Natural killer cell (primary cell): Measurements from ENCODE around the gene CIAO2A.

GRCh38 chr15:63367464-63368053 is 14.1 kb downstream of the CA12 start:
- PRO-cap, result no peak

- PRO-cap, result no peak
Measured at GRCh38 chr15:63388396-63389020, 6.9 kb upstream of the CA12 start.

- PRO-cap, result no peak
Measured at GRCh38 chr15:63490617-63491531, 13.5 kb upstream of the USP3 start.

DNA sequence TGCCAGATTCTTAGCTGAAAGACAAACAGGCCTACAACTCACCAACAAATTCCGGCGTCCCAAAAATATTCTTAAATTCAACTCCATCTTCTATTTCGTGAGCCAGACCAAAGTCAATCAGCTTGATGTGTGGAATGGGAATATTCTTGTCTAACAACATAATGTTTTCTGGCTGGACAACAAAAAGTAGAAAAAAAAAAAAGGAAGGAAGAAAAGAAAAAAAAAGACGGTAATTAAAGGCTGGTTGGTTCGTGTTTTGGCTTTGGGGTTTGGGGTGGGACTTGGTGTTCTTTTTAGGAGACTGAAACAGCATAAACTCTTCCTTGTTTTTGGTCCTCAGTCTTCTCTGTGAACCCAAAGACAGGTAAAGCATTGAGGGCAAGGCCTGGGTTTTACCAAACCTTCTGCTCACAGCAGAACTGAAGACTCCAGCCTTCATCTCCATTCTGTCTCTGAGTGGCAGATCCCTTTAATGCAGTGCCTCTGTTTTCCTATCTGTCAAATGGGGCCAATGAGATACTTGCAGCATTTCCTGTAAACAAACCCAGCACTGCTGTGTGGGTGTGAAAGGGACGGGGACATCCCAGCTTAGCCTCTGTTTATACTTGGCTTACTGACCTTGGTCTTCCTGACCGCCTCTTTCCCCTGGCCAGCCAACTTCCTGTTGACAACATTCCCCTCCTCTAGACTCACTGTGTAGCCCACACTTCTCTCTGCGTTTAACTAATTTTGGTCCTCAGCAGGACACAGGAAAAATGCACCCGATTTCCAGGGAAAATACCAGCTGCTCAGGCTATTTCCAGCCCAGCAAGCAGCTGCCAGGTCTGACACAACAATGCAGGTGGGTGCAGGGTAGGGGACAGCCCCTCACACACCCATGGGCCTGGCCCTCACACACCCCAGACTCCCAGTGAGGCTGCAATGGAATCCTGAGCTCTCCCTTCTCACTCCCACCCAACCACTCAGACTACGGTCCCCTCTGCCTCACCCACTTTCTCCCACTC is 105.7 kb upstream of the HERC1 start:
- PRO-cap, result bidirectional peak, plus-strand start at position 547 of the sequence, minus-strand start at position 454 of the sequence

DNA sequence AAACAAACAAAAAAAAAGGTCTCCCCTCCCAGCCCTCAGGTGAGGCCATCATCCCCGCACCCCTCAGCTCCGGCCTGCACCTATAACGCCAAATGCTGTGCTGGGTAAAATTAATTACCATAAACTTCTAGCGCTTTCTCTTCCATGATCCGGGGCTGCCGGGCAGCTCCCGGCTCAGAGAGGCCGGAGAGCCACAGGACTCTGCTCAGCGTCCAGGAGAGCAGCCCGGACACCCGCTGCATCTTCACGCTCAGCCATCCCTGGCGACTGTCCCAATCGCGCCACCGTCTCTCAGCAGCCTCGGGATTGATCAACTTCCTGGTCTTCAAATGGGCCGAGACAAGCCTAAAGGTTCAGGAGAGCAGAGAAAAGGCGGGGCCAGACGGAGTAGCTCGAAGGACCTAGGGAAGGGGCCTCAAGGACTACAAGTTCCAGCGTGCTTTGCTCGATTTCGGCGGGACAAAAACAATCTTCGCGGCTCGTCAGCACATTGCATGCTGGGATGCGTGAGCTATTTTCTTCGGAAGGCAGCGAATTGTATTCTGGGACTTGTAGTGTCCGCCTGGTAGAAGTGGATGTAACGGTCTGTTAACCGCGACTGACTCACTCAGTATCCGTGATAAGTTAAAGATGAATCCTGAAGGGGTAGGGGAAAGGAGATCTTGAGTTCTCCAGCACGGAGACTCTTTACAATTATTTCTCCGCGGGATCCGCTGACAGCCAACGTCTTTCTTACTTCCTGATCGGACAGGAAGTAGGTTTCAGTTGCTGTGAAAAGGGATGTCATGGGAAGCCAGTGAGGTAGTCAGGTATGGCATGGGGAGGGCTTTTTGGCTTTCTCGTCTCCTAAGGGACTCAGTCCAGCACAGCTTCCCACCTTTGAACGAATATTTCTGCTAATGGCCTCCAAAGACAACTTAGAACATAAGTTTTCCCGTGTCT is at the start of gene CIAO2A:
Gene CIAO2A (minus strand): TSS at position 312 of the 942 bp plus-strand sequence.
- PRO-cap, result bidirectional peak, plus-strand start at position 545 of the sequence, minus-strand start at position 269 of the sequence; bidirectional peak, plus-strand start at position 764 of the sequence, minus-strand start at position 725 of the sequence

GRCh38 chr15:64246664-64247217 is 83.9 kb upstream of the PPIB start:
- PRO-cap, result no peak

DNA sequence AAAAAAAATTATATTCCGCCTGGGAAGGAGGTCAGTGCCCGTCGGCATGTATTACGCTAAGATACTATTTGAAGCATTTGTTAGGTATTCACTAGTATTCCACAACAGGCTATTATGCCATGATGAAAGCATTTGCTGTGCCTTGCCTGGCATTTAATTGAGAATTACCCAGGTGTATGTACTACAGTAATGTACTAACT is 3.2 kb downstream of the TRIP4 start:
- PRO-cap, result no peak

DNA sequence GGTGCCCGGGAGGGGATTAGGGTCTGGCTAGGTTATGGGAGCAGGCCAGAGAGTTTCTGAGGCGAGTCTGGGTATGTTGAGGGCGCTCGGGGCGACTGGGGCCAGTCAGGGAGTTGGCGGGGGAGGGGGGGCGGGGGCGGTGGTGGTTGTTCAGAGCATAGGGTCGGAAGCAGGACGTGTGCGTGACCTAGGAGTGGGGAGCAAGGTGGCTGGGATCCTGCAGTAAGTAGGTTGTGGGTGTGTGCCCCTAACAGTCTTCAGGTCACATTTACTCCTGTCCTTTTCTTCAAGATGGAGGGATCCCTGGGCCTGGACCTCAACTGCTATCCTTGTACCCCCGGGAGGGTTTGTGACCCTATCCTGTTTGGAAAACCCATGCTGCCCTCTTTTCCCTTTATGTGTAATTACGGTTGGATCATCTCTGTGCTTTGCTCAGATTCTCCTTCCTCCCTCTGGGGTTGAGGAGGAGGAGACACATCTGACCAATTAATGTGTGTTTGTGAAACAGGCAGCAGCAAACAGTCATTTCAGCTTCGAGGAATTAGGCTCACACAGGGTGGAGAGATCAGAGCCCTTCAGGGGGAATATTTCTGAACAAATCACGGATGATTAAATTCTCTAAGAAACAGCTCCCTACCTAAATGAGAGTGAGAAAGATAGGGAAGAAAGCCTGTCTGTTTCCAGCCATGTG is 864 bp downstream of the ZNF609 start:
- PRO-cap, result bidirectional peak, plus-strand start at position 48 of the sequence, minus-strand start outside the sequence; bidirectional peak, plus-strand start at position 526 of the sequence, minus-strand start at position 454 of the sequence

- PRO-cap, result no peak
Measured at GRCh38 chr15:64492904-64493565, 32.7 kb downstream of the ZNF609 start.

- PRO-cap, result no peak
Measured at GRCh38 chr15:64560320-64560869, 100.0 kb downstream of the ZNF609 start.

DNA sequence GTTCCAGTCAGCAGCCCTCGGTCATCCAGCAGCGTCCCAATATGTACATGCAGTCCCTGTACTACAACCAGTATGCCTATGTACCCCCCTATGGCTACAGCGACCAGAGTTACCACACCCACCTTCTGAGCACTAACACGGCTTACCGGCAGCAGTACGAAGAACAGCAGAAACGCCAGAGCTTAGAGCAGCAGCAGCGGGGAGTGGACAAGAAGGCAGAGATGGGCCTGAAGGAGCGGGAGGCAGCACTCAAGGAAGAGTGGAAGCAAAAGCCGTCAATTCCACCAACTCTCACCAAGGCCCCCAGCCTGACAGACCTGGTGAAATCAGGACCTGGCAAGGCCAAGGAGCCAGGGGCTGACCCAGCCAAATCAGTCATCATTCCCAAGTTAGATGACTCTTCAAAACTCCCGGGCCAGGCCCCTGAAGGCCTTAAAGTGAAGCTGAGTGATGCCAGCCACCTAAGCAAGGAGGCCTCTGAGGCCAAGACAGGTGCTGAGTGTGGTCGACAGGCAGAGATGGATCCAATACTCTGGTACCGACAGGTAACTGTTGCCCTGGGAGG is 99.6 kb downstream of the RBPMS2 start:
- PRO-cap, result no peak

DNA sequence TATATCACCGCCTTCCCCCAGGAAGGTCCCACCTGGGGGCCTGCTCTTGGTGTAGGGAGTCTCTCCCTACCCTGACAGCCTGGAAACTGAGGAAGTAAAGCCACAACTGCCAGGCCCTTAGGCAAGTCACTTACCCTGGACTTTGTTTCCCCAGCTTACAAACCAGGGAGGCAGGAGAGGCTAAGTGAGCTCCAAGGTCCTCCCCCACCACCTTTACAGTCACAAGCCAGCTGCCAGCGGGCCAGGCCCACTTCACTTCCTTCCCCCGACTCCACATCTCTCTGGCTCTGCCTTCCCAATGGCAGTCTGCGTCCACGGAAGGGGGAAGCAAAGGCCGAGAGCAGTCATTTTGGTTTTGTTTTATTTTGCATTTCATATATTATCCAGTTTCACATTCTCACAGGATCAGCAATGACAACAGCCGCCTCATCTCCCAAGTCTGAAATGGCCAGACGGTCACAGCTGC is 35.8 kb downstream of the RBPMS2 start:
- PRO-cap, result no peak

DNA sequence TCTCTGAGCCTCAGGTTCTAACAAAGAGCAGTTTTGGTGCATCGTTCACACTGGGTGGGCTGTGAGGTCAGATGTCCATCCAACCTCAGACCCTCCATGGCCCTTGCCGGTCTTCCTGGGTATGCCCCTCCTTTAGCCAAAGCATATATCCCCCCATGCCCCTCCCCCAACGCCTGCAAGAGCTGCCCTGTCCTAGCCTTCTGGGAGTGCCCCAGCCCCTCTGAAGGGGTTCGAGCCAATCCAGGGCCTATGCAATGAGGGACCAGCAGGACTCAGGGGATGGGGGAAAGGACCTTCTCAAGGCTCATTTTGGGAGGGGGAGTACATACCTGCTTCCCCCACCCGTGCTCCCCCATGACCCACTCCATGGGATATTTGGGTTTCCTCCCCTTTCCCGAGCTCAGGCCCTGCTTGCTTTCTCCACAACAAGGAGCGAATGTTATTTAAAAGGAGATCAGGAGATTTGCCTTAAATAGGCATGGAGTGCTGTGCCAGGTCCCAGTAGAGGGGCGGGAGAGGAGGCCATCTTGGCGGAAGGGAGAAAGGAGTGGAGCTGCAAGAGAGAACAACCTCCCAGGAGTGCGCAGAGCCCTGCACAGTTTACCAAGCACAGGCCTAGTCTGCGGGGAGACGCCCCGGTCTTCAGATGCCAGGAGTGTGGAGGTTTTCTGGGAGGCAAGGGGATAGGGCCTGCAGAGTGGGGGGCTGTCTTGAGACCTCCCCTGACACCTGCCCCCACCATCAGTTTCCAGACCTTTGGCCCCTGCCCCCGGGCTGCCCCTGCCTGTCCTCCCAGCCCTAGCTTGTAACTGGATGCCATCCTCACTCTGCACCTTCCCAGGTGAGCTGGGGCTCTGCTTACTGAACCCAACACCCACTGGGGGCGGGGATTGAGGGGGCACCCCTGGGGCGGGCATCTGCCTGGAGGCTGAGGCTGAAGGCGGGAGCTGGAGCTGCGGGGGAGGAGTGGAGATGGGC is 18.1 kb downstream of the PIF1 start:
- PRO-cap, result no peak

DNA sequence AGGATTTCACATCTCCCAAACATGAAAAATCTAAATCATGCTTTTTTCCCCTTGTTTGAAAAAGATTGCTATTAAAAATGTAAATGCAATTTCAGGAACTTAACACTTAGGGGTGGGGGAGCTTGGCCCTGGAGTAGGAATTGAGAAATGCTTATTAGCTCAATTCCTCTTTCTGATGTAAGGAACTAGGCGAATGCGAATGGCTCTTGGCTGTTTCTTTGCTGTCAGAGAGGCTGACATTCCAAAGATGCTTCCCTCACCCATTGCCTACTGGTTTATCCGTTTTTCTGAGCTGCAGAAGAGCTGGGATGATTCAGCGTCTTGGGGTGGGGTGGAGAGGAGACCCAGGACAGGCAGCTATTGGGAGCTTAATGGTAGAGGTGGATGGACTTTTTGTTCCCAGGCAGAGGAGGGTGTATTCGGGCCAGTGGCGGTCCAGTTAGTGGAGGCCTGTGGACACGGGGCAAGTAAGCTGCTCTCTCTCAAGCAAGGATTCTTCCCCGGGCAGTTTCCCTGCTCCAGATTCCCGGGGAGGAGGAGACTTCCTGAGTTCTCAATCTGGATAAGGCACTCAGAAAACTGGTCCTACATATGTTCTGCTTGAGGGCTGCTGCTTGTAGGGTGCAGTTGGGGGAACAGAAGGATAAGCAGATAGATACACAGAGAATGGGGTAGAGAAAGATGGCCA is 9.8 kb downstream of the PLEKHO2 start:
- PRO-cap, result no peak

DNA sequence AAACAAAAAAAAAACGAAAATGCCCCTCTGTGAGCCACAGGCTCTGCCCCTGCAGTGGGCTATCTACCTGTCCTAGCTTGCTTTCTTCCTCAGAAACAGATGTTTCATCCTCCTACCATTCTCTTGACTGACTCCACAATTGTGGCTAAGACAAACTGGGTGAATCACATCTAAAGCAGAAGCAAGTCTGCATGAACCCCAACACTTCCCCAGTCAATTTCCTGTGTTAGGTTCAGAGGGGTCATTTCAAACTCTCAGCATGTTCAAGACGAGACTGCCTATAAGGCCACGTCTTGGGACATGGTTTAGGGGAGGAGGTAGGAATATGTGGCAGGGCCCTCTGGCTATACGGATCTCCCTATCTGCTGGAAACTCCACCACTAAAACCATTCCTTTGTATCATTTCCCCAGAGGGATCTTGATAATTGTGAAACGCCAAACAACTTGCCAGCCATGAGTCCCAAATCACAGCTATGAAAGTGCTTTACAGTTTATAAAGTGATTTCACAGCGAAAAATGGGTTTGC is 28.5 kb upstream of the ANKDD1A start:
- PRO-cap, result unidirectional peak, minus-strand start at position 146 of the sequence

- PRO-cap, result bidirectional peak, plus-strand start at chr15:64895659, minus-strand start at chr15:64895523; unidirectional peak, plus-strand start at chr15:64896011
Measured at GRCh38 chr15:64895142-64896081, 16.3 kb upstream of the ANKDD1A start.

DNA sequence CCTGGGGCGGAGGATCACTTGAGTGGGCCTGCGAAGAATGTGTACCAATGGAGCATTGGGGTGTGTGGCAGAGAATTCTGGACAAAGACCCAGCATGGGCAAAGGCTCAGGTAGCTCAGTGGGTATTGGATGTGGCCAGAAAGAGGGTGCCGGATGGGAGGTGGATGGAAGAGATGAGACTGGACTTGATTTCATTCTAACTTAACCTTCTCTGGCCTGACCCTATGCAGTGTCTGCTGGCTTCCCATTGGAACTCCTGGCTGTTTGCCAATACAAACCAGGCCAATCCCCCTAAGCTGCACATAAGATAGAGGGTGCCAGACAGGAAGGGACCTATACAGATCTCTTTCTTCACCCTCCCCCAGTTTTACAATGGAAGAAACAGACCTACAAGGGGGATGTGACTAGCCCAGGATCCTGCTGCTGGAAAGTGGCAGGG is 1.2 kb downstream of the ANKDD1A start:
- PRO-cap, result no peak

DNA sequence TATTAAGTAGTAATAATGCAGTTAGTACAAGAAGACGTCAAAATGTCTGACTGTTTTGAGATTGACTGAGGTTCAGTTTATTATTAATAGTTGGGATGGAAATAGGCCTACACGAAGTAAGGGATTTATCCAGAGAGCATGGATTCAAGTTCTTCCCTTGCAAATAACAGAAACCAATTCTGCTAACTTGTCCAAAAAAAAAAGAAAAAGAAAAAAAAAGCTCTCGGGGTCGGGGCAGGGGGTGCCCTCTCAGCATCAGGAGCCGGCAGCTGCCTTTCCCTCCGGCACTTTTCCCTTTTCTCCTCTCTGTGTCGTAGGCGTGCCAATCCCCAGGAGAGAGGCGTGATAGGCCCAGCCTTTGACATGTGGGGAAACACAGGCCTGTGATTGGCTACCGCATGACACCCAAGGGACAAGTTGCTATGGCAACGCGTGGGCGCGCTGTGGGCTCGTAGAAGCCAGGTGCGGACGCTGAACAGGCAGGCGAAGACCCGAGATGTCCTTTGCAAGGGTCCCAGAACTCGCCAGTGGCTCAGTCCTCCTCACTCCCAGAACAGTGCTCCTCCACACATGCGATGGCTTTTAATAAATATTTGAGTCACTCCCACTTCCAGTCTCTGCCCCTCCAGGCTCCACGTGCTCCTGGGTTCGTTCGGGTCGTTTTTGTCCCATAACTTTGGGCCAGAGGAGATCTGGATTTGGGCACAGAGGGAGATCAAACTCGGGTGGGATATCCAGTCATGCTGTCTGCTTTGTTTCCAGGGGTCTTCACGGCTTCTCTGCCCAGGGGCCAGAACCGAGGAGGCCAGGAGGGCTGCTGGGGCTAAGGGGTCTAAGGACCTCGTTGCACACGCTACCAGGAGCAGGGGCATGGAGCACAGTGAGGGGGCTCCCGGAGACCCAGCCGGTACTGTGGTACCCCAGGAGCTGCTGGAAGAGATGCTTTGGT is 4.2 kb downstream of the SLC51B start:
- PRO-cap, result unidirectional peak, plus-strand start at position 452 of the sequence

GRCh38 chr15:65085232-65085929 is 8.8 kb downstream of the KBTBD13 start:
- PRO-cap, result no peak

GRCh38 chr15:65094086-65094845 is 17.7 kb downstream of the KBTBD13 start:
- PRO-cap, result no peak